Mesenchymal stem cell of Wharton's jelly (primary cell): Measurements from ENCODE around the genes C3orf38, GABRR3, OR5K3 and ST3GAL6.

DNA sequence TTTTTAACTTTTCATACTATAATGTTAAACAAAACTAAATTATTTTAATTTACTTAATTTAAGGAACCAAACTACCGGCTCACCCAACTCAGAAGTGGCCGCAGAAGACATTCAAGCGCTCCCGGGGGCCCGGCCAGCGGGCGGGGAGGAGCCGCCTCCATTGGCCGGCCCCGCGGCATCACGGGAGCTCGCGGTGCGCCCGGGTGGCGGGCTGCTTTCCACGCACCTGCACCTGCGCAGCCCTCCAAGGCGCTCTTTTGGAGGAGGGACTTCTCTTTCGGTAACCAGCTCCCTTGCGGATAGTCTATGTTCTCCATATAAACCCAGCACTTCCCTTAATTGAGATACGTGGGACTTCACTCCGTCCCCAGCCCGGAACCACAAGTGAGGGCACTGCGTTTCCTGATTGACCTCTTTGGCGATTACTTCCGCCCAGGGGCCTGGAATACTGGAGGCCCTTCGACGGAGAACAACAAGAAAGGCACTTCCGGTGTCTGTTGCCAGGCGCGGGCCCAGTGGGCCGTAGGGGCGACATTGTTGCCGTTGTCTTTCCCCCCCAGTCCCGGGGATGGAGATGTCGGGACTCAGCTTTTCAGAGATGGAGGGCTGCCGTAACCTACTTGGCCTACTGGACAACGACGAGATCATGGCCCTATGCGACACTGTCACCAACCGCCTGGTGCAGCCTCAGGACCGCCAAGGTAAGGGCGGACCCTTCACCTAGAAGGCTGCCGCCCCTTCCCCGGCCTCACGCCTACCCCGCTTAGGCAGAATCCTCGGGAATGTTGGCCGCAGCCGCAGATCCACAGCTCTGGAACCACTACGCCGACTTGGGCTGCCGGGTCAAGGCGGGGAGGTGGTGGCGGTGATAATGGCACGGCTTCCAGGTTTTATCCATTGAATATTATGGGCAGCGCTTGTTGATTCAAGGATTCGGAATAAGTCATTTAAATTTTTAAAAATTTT is at the start of gene C3orf38:
Gene C3orf38, plus strand, starts transcription at position 475 of the 966 bp plus-strand sequence.
- CAGE, long polyA plus RNA, result no peak

DNA sequence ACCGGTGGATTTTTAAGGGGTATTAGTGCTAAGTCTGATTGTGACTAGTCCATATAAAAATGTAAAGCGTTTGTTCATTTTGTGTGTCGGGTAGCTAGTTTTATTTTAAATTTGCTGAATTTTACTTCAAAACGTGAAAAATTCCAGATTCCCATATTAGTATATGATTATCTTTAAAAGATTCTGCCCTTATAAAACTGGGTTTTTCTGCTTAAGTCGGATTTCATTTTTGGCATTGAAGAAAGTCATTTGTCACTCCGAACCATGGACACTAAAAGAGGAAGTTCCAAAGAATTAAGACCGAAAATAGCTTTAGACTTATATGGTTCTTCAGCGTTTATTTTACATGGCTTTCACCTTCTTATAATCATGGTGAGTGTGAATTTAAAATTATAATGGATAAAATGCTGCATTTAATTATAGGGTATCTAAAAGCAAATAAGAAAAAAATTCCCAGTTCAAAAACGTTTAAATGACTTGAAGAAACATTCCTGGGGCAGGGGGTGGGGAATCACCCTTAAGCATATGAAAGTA is 1.0 kb downstream of the C3orf38 start:
- CAGE, long polyA plus RNA, result no peak

DNA sequence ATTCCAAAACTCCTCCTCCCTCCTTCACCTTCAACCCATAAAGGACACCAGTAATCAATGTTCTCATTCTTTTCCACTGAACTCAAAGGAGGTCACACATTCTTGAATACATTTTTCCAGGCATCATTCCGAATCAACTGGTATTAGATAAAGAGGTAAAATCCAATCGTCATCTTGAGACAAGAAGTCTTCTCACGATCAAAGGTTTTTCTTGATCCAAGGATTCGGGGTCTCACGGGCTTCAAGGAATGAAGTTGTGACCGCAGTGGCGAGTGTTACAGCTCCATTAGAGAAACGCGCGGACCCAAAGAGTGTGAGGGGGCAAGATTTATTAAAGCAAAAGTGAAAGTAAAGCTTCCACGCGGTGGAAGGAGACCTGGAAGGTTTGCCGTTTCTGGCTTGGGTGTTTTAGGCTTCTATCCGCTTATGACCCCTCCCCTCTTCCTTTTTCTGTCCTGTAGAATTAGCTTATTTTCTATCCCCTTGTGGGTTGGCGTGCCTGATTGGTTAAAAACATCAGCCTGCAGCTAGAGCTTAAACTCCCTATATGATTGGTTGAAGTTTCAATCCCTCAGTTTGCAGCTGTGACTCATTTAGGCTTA is 39.5 kb downstream of the C3orf38 start:
- CAGE, long polyA plus RNA, result no peak

- CAGE, long polyA plus RNA, result no peak
Observed at GRCh38 chr3:93898396-93898823, 75.3 kb downstream of the PROS1 start.

GRCh38 chr3:94003430-94004067 is 23.6 kb downstream of the ARL13B start:
- CAGE, long polyA plus RNA, result no peak

DNA sequence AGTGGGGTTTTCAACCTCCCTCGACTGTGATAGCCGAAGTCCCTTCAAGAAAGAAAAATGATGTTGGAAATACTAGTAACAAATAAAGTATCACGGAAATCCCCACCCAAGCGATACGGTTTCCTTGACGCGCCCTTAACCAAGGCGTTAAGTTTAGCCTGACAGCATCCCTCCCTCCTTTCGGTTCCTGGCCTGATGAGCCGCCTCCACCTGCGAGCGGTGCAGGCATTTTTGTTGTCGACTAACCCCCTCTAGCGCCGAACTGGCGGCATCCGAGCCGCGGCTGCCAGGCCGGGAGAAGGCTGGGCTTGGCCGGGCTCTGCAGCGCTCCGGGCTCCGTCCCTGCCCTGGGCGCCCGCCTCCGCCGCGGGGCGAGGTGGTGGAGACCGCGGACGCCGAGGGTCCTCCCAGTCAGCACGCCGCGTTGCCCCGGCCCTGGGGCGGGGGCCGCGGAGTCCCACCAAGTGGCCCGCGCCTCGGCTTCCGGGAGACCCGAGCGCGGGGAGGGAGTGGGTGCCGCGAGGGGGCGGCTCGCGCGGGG is 1.3 kb upstream of the EPHA6 start:
- CAGE, long polyA plus RNA, result no peak

DNA sequence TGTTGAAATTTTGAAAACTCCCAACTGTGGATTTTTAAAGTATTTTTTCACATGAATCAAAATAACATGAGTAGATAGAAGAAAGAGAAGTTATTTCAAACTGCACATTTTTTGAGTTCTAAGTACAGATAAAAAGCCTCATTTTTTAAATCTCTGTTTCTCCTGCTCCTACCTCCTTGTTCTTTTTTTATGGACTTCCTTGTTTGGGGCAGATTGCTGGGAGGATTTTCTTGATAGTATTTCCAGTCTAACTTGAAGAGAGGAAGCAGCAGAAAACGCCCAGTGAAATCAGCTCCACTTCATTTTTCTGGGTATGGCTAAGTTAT is 70.7 kb downstream of the RIOX2 start:
- CAGE, long polyA plus RNA, result no peak

DNA sequence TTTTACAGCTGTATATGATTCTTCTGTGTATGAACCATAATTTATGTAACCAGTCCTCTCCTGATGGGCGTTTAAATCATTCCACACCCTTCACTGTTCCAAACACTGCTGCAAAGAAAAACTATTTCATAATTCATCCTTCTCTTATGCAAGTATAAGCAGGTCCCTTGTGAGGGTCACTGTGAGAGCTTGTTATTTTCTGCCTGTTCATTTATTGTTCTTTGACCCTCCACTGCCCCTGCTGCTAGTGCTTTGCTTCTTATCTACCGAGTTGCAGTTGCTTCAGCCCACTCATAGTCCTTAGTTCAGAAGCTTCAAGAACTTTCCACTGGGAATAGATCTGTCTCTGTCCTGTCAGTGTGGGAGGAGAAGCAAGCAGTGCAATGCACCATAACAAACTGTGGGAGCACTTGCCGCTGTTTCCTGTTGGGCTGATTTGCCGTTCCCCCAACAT is 39.9 kb downstream of the RIOX2 start:
- CAGE, long polyA plus RNA, result no peak

DNA sequence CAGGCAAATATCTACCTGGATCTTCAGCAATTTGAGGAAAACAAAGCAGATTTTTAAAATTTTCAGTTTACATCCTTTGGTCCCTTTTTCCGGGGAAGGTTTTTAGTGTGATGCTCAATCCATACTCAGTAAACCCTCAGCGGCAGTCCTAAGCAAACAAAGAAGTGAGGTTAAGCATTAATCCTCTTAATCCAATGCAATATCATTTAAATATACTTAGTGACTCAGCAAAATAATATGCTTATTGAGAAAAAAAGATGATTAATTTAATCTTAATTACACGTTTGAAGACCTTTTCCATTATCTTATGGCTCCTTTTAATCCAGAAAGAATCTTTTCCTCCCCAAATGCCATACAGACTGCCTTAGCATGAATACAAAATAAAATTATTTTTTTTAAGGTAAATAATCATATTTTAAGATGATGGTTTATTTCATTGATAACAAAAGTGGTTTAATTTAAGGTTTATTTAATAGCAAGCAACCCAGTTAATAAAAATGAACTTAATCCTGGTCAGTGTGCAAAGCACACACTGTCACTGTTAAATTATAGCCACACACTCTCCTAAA is at the start of gene GABRR3:
Gene GABRR3, minus strand, starts transcription at position 141 of the 569 bp plus-strand sequence.
- CAGE, long polyA plus RNA, result no peak

GRCh38 chr3:98390235-98390888 is at the start of gene OR5K3:
TSS of gene OR5K3 (plus strand) at chr3:98390666.
- CAGE, long polyA plus RNA, result no peak

GRCh38 chr3:98525418-98525923 is 2.8 kb upstream of the CLDND1 start:
- CAGE, long polyA plus RNA, result no peak

DNA sequence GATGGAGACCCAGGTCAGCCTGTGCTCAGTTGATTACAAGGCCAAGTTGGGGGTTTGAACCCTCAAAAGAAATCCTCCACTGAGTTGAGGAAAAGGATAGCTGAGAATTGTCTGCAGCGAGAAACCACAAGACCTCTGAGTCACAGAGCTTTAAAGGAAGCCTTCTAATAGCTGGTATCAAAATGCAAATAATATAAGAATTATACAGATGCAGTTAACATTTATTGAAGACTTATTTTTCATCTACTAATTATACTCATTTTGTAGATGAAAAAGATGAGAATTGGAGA is 30.5 kb downstream of the GPR15 start:
- CAGE, long polyA plus RNA, result no peak

DNA sequence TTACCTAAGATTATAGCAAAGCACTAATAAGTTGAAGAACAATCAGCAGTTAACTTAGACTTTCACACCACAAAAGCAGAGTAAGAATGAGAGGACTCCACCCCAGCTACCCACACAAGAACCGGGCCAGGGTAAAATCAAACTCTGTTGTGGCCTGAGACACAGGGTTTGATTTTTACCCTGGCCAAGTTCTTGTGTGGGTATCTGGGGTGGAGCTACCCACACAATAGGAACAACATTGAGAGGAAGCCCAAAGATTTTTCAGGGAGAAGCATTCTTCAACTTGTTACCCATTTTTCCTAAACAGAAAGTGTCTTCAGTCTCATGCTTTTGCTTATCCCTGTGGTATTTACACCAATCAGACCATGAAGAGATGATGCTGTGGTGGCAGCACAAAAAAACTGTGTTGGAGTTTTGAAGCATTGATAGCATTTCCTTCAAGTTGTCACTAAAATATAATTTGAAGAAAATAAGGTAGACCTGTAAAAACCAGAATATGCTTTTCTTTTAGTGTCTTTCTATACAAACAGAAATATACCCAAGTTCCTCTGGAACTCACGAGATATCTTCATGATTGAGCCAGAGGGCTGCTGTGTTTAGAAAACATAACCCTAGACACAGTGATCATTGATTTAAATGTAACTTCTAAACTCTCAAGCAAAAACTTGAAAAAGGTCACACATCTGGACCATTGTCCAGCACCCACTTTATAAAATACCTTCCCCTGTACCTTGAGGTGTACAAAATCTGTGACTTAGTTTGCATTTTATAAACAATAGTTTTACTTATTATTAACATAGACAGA is 25.5 kb downstream of the CPOX start:
- CAGE, long polyA plus RNA, result no peak

- CAGE, long polyA plus RNA, result no peak
Observed at GRCh38 chr3:98612424-98613639, 19.4 kb upstream of the CPOX start.

DNA sequence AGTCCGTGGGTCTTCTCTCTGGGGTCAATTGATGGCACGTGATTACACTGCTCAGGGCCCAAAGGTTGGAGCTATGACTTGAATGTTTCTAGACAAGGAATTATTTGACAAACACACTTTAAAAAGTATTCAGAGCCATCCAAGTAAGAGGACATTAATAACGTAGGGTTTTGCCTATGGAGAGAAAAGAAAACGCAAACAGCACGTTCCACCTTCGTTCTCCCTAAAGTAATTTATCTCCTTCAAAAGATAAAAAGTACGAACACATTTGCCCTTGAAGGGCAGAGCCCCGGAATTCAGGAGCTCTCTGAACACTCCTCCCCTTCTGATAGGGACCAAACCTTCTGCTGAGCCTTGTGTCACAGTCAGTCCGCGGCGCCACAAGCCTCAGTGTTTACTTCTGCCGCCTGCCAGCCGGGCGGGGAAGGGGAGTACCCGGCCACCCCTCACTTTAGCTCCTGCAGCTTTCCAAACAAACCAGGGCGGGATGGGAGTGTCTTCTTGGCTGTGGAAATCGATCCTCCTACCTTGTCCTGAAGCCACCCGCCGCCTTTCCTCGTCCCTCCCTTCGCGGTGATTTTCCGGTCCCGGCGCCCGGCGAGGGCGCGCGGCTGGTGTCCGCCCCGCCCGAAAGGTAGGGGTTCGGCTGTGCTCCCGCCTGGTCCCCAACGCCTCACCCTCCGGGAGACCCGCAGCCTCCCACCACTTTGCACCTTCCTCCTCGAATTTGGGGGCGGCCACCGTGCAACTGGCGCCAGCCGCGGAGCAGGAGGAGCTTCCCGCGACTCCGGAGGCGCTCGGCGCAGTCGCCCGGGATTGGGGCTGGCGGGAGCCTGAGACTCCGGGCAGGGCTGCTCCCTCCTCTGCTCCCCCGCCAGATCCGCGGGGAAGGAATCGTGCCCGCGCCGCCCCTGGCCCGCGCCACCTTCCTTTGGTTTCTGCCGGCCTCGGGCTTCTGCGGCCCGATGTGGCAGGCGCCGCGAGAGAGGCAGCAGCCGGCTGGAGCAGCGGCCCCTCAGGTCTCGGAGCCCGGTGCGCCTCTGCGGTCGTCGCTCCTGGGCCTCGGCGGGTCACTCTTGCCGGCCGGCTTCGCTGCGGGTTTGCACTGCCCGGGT is 30.9 kb upstream of the ST3GAL6 start:
- CAGE, long polyA plus RNA, result no peak

DNA sequence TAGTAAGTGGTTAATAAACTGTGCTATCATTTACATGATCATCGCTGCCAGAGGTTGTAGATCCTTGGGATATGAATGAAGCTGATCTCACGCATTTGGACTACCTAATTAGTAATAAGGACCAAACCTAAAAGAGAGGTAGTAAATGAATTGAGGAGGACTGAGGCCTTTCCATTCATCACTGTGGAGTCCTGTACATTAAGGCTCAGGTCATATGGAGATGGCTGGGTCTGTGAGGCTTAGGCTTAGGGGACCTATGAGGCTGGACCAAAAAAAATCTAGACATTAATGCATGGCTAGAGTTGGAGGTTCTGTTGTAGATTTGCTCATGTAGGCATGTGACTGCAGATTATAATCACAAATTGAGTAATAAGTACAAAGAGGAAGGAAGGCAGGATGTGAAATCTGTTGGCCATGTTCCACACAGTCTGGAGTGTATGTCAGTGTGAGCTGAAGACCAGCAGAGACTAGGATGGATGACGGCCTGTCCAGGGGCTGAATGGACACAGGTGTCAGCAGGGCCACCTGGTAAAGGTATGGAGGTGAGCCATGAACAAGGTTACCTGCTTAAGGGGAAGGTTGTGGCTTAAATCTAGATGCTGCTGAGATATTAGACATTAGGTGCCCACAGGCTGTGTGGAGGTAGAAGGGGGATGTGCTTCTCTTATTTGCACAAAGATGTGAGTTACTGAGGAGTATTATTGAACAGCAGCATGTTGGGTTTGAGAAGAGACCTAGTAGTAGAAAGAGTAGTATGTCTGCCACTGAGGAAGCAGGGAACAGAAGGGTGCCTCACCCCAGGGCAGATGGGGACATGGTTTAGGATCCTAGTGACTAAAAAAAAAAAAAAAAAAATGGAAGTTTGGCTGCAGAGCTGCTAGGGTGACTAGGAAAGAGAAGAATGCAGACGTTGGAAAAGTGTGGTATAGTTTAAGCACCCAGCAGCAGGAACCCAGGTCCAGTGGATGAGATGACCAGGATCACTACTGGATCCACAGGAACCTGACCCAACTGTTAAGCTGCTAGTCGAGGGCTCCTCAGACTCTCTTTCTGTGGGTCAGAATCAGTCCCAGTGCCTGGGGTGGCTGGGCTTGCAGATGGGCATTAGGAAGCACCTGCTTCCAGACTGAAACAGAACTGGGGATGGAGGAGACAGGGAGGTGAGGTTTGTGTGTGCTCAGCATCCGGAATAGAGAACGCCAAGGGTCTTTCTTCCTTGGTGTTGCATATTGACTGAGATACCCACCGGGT is at the start of gene ST3GAL6:
Gene ST3GAL6, plus strand, starts transcription at position 443 of the 1,251 bp plus-strand sequence.
- CAGE, long polyA plus RNA, result no peak

DNA sequence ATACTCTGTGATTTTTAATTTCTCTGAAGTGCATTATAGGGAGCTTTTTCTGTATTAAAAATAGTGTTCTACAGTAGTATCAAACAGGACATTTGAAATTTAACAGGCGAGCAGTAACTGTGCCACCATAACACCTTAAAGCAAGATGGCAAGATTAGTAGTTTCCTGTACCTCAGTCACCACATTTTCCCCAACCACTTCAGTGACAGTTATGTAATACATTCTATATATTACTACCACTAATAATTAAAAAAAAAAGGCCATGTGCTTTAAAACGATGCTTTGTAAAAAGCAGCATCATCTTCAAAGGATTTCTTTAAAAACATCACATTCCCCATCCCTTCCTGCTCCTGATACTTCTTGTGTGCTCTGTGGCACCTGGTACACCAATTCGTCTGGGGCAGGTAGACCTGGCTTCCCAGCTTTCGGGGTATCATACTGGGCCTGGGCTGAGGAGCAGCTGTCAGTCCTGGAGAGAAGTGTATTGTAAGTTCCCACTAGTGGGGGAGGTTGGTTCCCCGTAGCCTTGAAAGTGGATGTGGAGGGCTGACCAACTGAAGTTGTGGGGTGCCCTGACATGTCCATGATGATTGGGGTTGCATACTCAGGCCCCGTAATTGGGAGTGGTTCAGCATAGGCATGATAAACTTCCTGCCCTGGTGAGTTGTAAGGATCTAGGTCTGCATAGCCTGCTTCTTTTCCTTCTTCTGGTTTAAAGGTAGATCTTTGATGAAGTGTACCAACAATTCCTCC is 36.1 kb downstream of the ST3GAL6 start:
- CAGE, long polyA plus RNA, result no peak

DNA sequence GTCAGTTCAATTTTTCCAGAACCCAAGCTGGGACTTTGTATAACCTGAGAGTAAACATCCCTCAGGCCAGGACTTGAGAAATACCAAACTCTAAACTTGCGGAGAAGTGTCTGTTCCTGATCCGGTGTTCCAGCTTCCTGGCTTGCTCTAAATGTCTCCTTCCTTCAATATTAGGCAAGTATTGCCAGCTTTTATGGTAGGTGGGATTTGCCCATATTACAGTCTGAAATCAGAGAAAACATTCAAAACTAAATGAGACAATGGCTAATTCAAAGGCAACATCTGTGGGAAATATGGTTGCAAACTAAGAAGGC is 88.4 kb upstream of the COL8A1 start:
- CAGE, long polyA plus RNA, result no peak

- CAGE, long polyA plus RNA, result no peak
Observed at GRCh38 chr3:99659937-99660485, 21.6 kb downstream of the COL8A1 start.

DNA sequence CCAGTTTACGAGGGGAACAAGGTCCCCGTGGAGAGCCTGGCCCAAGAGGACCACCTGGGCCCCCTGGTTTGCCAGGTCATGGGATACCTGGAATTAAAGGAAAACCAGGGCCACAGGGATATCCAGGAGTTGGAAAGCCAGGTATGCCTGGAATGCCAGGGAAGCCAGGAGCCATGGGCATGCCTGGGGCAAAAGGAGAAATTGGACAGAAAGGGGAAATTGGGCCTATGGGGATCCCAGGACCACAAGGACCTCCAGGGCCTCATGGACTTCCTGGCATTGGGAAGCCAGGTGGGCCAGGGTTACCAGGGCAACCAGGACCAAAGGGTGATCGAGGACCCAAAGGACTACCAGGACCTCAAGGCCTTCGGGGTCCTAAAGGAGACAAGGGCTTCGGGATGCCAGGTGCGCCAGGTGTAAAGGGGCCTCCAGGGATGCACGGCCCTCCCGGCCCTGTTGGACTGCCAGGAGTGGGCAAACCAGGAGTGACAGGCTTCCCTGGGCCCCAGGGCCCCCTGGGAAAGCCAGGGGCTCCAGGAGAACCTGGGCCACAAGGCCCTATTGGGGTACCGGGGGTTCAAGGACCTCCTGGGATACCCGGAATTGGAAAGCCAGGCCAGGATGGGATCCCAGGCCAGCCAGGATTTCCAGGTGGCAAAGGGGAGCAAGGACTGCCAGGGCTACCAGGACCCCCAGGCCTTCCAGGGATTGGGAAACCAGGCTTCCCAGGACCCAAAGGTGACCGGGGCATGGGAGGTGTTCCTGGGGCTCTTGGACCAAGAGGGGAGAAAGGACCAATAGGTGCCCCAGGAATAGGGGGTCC is 23.2 kb upstream of the CMSS1 start:
- CAGE, long polyA plus RNA, result no peak